CD14-positive monocyte (primary cell): ENCODE measurements around a stretch of chr19.

DNA sequence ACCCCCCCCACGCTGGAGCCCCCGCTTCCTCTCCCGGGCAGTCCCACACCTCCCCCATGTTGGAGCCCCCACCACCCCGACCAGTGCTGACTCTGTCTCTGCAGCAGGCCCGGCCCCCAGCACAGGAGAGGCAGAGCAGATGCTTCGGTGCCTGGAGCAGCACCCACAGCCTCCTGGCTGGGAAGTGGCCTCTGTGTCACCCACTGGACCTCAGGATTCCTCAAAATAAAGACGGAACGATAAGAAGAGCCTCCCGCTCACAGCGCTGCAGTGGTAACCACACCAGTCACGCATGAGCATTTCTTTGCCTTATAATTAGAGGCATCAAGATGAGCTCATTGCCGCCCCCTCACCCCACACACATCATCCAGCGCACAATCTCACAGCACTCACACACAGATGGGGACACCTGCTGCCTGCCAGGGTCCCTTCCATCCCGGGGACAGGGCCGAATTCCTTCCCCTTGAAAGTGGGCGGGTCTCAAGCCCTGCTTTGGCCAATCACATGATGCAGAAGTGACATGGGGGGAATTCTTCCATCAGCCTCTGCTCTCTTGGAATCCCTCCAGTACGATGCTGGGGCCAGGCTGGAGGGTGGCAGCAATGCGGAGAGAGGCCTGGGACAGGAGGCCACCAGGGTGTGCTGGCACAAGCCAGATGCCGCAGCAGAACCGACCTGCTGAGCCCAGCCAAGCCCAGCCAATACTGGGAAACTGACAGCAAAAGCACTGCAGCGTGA lies 16.2 kb downstream of the PIP5K1C start:
- CAGE, long polyA plus RNA = no peak

DNA sequence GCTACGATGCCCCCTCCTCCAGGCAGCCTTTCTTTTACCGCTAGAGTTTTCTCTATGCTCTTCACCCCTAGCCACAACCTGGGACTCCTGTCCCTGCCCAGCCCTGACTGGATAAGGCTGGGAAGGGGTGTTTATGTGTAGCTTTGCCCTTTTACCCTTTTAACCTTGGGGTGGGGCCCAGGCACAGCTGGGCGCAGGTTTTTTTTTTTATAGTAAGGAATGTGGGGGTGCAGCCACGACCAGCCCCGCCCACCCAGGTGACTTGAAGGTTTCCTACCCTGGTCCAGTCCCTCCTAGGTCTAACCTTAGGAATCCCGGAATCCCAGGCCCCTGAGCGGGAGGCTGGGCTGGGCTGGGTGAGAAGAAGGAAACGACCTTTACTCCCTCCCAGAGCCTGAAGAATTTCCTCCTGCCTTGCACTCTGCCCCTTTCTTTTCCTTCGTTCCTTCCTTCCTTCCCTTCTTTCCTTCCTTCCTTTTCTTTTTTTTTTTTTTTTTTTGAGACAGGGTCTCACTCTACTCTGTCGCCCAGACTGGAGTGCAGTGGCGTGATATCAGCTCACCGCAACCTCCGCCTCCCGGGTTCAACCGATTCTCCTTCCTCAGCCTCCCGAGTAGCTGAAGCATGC lies 12.4 kb downstream of the TJP3 start:
- CAGE, long polyA plus RNA = no peak

DNA sequence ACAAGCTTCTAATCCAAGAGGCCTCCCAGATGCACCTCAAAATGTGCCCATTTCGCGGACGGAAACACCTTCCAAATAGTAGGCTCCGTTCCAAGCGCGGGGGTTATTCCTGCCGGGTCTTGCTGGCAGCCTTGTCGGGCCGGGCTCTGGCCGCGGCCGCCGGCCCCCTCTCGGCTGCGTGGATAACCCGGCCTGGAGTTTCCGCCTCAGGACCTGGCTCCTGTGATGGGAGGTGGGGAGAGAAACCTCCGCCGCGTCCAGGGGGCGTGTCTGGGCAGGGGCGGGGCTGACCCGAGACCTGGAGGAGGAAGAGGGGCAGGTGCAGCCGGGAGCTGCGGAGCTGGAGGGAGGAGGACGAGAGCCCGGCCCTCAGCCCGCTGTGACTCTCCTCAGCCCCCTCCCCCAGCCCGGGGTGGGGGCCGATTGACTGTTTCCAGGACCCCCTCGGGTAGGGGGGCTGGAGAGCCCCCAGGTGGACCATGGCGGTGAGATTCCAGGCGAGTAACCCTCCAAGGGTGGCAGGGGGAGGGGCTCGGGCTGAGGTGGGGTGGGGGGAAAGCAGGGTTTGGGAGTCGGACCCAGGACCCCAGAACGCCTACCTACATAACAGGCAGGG lies 13.3 kb downstream of the TJP3 start:
- CAGE, long polyA plus RNA = no peak

DNA sequence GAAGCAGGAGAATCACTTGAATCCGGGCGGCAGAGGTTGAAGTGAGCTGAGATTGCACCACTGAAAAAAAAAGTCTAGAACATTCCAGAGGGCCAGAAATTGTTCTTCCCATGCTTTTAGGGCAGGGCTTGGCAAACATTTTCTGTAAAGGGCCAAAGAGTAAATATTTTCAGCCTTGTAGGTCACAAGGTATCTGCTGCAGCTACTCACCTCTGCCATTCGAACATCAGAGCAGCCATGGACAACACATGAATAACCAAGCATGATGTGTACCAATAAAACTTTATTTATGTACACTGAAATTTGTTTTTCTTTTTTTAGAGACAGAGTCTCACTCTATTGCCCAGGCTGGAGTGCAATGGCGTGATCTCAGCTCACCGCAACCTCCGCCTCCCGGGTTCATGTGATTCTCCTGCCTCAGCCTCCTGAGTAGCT lies 3.8 kb downstream of the APBA3 start:
- CAGE, long polyA plus RNA = no peak

DNA sequence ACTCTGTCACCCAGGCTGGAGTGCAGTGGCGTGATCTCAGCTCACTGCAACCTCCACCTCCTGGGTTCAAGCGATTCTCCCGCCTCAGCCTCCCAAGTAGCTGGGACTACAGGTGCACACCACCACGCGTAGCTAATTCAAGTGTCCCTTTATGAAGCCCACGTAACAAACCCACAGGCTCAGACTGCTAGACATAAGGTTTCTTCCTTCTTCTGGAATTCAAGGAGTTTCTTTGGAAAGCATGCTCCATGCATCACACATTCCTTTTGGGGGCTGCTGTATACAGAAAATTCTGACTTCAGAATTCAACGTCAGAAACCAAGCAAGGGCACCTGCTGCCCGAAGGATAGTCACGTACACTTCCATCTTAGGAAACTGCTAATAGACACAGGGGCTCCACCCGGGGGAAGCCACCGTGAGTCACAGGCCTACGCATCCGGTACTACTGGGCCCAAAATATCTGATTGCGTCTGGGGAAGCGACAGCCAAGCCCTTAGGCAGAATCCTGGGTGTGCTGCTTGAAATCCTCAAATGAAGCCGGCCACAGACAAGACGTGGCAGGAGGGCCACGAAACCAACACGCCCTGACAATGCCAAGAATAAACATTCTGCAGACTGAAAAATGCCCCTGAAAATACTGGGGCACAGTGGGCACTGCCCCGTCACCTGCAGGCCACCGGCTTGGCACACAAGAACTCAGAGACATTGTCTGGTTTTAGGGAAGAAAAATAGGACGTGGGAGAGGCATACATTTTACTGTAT lies 40.5 kb downstream of the ZFR2 start:
- CAGE, long polyA plus RNA = no peak

- CAGE, long polyA plus RNA = no peak
Measured at GRCh38 chr19:3969357-3970245, 1.3 kb downstream of the DAPK3 start.

DNA sequence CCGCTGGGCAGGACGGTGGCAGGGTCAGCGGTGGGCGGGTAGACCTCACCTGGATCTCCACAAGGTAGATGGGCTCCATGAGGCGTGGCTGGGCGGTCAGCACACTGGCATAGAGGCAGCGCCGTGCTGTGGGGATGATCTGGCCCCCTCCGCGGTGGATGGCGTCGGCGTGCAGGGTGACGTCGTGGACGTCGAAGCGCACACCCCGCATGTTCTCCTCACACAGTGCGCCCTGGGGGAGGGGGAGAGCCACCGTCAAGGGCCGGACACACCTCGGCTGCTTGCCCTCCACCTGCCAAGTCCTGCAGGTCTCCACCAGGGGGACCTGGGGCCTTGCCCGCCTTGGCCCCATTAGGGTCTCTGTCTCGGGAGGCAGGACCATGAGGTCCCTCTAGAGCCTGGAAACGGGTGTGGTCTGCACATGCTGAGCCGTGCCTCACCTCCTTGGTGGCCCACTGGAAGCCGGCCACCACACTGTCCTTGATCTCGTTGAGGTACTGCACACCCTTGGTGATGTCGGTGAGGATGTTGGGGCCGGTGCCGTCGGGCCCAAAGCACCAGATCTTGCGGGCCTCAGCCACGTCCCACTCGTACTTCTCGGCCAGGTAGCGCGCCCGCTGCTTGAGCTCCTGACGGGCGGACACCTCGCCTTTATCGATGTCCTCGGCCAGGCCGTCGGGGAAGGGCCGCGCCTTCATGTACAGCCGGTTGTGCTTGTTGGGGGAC lies 6.6 kb upstream of the DAPK3 start:
- CAGE, long polyA plus RNA = no peak

DNA sequence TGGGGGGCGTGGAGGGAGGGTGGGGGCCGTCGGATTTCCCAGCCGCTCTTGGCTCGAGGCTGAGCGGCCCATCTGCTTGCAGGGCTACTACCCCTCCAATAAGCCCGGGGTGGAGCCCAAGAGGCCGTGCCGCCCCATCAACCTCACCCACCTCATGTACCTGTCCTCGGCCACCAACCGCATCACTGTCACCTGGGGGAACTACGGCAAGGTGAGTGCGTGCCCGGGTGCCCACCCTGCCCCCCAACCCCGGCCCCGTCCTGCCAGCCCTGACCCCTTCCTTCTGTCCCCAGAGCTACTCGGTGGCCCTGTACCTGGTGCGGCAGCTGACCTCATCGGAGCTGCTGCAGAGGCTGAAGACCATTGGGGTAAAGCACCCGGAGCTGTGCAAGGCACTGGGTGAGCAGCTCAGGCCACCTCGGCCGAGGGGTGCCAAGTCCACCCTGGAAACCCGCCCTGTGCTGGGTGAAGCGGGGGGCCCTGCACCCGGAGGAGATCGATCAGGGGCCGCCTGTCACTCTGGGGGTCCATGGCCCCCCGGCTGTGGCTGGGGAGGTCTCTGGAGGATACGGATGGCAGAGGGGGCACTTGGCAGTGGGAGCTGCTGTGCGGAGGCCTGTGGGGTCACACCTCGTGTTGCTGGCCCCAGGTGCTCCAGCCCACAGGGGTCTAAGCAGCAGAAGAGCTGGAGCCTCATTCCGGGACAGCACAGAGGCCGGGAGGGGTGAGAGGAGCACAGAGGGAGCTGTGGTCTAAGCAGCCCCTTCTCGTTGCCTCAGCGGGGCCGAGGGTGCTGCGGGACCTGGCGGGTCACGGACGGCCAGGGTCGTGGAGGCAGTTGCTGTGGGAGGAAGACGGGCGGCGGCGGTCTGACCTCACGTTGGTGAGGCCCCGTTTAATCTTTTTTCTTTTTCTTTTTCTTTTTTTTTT lies 21.4 kb downstream of the PIAS4 start:
- CAGE, long polyA plus RNA = no peak

DNA sequence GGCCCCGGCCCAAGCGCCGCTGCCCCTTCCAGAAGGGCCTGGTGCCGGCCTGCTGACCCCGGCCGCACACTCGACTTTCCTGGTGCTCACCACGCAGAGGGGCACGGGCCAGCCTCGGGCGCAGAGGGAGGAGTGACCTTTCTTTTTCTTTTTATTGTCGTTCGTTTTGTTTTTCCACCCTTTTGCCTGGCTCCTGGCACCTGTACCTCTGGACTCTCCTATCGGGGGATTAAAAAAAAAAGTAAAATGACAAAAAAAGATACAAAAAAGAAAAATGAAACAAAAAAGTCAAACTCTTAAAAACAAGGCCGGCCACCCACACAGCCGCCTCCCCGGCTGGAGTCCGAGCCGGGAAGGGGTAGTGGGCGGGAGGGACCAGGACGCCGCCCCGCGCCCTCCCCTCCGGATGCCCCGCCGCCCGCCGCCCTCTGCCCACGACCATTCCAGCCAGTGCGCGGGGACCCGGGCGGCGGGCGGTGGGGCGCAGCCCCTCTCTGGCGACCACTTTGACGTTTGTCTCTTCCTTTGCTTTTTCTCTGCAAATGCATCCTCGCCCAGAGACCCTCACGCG lies 28.8 kb downstream of the ZBTB7A start:
- CAGE, long polyA plus RNA = no peak

- CAGE, long polyA plus RNA = no peak
Measured at GRCh38 chr19:4045297-4045600, 21.4 kb downstream of the ZBTB7A start.

DNA sequence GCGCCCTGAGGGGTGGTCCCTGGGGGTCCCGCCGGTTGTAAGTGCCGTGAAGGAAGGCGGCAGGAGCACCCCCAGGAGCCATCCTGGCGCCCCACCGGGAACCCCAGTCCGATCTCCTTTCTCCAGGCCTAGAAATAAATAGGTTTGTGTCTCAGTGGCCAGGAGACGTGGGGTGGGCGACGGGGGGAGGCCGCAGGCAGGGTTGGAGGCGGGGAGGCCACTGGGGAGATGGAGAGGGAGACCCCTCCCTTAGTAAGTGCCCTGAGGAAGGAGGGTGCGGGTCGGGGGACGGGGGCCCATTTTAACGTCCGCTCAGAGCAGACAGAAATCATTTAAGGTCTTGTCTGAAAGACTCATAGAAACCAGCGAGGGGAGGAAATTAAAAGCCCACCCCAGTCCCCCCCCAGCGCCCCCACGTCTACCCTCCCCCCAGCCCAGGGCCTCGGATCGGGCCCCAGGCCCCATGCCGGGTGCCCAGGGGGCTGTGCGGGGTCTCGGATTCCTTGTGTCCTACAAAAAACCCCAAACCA lies 19.7 kb downstream of the ZBTB7A start:
- CAGE, long polyA plus RNA = no peak

DNA sequence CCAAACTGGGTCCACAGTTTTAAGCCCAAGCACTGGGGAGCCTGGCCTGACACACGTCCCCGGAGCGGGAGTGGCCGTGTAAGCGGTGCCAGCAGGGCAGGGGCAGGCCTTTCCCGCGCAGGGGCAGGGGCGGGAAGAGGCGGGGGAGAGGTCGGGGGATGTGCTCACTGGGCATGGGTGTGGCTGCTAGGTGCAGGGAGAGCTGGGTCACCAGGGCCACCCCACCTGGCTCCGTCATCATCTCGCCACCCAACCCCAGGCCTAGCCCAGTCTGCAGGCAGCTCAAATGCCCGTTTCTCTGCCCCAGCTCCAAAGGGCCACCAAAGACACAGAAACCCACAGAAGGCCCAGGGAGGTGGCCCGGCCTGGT lies 27.9 kb downstream of the MAP2K2 start:
- CAGE, long polyA plus RNA = no peak

GRCh38 chr19:4110320-4110968 lies 13.5 kb downstream of the MAP2K2 start:
- CAGE, long polyA plus RNA = no peak

DNA sequence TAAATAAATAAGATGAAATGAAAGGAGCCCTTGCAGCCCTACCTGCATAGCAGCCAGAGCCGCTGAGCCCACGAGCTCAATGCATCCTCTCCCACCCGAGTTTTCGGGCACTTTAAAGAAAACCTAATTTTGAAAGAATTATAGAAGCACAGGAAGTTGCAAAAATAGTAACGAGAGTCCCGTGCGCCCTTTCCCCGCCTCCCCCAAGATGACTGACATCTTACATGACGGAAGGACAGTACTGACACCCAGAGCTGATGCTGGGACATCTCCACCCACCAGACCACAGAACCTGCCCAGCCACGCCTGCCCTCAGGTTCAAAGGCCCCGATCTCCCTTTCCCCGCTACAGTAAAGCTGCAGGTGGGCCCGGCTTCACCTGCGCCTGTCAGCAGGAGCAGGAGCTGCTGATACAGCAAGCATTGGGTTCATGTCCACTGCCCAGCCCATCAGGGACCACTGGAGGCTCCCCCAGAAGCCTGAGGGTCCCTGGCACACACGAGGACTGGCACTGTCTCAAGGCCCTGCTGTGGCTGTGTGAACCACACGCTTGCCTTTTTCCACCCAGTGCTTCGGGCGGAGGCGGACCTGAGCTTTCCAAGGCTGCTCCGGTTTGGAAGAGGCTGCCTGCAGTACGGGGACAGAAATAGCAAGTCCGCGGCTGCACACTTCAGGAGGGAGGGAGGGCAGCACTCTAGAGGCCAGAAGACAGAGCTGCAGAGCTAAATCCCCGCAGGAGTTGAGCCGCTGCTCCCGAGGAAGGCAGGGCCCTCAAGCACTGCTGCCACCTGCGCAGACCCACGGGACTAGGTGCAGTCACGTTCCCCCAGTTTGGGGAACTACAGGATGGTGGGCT lies 8.7 kb downstream of the MAP2K2 start:
- CAGE, long polyA plus RNA = no peak

- CAGE, long polyA plus RNA = no peak
Measured at GRCh38 chr19:4131019-4131471, 7.1 kb upstream of the MAP2K2 start.

- CAGE, long polyA plus RNA = no peak
Measured at GRCh38 chr19:4144796-4145418, 8.5 kb upstream of the CREB3L3 start.

GRCh38 chr19:4310186-4310870 lies 5.9 kb downstream of the FSD1 start:
- CAGE, long polyA plus RNA = no peak

DNA sequence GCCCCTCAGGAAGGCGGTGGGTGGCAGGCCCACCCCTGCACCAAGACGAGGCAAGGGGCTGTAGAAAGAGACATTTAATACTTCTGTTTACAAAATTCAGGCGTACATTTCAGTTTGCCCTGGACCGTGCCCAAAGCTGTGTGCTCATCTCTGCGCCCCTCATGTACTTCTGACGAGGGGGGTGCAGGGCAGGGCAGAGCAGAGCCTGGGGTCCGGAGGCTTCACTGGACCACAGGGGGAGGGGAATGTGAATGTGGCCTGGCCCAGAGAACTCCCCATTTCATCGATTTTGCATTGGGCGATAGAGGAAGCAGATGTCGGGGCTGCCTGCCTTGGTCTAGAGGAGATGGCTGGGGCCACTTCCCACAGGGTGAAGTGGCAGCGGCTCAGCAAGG lies 16.9 kb downstream of the MPND start:
- CAGE, long polyA plus RNA = no peak

DNA sequence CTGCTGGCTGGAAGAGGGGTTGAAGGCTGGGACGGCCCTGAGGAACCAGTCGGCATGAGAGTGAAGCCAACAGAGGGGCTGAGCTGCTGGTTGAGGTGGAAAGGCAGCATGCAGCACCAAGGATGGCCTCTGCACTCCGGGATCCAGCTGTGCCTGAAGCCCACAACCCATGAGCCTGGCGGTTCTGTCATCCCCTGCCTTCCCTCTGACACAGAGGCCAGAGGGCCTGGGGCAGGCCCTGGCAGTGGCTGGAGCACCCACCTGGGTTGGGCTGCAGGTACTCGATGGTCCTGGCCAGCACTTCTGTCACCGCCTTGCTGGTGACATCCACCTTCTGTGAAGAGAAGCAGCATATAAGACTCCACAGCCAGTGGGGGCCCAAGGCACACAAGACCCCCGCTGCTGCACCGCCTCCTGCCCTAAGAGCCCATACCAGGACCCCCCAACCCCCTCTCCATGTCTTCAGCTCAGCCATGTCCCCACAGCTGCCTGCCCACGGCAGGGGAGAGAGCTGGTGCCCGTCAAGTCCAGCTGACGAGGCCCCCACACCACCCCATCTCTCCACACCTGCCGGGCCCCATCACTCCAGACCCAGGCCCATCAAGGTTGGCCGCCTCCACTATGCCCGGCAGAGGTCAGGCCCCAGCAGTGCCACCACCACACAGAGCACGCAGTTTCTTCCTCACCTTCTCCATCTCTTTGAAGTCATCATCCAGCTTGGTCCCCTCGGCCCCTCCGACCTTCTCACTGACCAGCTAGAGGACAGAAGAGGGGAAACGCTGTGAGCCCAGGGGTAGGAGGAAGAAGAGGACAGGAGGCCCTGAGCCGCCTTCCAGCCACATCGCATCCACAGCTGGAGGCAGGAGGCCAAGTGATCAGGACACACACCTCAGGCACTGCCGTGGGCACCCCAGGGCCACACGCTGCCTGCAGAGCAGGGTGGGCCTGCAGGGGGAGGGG lies 23.2 kb downstream of the MPND start:
- CAGE, long polyA plus RNA = no peak

DNA sequence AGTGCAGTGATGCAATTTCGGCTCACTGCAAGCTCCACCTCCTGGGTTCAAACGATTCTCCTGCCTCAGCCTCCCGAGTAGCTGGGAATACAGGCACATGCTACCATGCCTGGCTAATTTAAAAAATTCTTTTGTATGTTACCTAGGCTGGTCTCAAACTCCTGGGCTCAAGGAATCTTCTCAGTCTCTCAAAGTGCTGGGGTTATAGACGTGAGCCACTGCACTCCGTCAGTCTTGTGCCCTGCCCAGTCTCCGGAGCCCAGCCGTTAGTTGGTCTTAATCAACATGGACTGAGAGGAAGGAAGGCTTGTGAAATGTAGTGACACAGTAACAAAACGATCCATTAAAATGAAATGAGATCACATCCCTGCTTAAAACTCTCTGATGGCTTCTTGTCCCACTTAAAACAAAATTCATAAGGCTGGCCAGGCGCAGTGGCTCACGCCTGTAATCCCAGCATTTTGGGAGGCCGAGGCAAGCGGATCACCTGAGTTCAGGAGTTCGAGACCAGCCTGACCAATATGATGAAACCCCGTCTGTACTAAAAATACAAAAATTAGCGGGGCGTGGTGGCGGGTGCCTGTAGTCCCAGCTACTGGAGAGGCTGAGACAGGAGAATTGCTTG lies 1.7 kb upstream of the LRG1 start:
- CAGE, long polyA plus RNA = start-site peak on the minus strand centred at position 233 of the sequence, 119 bp wide, 49 and 45 reads in 2 replicates